Measurements from ENCODE around the gene TMEM38B.

GRCh38 chr9:104993023-104993554 is 65.1 kb upstream of the ABCA1 start:
- PRO-cap = bidirectional peak, plus-strand start at chr9:104993266, minus-strand start at chr9:104993134; bidirectional peak, plus-strand start at chr9:104993488, minus-strand start at chr9:104993395

DNA sequence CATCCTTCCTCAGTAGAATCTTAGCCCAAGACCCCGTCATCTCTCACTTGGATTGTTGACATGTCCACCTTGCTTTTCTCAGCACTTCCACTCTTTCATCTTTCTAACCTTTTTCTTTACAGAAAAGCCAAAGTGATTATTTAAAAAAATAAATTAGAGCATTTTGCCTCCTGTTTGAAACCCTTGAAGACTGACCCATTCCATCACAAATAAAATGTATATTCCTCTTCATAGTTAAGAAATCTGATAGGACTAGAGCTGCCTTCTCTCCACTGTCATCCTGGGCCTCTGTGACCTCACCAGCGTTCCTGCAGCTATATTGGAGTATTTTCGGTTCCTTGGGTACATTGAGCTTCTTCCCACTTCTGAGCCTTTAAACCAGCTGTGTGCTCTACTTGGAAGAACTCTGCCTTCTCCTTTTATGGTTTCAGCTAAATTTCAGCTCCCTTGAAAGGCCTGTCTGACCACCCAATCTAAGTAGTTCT is 99.1 kb upstream of the ABCA1 start:
- PRO-cap = no peak

DNA sequence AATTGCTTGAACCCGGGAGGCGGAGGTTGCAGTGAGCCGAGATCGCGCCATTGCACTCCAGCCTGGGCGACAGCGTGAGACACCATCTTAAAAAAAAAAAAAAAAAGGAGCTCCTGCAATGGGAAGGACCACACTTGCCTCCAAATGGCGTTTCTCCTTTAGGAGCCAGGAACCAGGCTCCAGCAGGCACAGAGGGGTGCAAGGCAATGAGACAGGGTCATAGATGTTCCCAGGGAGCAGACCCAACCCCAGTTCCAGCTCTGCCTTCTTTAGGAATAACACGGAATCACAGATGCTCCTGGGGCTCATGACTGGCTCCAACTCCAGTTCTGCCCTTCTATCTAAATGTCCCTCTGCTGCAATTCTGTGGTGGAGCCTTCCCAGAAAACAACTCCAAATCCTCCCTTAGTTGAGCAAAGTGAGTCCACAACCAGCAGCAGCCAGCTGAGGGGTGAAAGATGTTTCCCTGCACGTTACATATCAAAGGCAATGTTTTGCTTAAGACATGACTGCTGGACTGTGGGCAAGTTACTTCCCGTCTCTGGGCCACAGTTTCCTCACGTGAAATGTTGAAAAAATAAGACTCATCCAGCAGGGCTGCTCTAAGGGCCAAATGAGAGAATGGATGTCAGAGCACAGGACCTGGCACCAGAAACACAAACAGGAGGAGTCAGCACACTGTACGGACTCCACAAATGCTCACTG is 138.2 kb upstream of the ABCA1 start:
- PRO-cap = no peak

DNA sequence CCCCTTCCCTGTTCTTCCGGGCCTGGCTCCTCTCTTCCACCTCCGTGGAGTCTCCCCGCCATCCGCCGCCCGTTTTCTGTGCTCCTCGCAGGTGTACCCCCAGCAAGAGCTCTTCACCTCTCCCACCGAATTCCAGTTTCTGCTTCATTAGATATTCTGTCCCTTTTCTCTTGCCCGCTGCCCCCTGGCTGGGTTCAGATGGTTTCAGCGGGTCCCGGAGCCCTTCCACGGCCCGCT is 720 bp downstream of the SLC44A1 start:
- PRO-cap = unidirectional peak, minus-strand start at position 80 of the sequence

DNA sequence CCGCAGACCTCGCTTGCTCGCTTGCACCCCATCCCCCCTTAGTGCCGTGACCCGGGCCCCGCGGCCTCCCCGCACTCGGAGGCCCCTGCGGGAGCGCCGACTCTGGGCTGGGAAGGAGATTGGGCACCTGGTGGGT is 907 bp downstream of the SLC44A1 start:
- PRO-cap = no peak

DNA sequence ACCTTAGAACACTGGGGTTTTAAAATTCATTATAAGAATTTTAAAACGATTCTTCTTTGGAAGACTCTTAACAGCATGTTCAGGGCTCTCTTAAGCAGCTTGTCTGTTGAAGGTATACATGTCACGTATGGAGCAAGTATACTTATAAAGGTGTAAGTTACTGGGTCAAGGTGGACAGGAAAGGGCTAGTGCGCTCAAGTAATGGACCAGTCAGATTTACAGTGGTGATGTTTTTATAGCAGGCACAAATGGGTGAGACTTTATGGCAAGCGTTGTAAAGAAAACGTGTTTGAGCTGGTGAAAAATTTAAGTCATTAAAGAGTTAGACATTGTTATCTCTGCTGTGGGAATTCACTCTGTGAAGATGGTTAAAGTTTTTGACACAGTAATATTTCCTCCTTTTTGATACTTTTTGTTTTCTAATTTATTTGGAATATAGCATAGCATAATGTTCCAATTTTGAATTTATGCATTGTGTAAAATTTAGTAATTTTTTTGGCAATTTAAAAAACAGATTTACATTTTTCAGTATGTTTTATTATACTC is 8.0 kb downstream of the SLC44A1 start:
- PRO-cap = no peak

DNA sequence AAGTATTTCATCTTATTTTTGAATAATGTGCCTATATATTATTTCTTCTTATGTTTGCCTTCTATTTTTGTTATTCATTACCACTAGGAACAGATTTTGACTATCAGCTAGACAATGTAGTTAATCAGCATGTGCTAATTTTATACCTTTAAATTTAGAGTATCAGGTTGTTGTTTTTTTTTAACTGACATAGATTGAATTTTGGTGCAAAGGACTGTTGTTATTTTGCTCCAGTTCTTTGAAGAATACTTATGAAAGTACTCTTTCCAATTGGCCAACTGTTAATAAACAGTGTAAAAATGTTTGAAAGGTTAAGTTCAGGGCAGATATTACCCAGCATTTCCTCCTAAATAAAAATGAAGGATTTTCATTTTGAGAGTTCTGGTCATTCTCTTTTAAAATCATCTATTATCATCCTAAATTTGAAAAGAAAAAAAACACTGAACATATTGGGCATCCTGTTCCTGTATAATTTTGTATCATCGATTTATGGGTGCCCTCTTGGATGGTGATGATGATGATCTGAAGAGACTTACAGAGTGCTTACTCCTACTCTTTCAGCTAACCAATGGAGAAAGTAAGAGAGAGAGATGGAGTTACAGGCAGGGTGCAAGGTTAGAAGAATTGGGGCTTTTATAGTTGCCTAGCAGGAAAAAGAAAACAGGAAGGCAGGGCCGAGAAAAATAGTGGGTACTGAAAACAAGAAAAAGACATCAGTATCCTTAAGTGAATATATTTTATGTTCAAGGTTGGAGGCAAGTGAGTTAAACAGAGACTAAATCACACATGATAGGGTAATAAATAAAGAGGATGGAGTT is 94.6 kb upstream of the FSD1L start:
- PRO-cap = no peak

GRCh38 chr9:105385131-105386049 is 62.4 kb upstream of the FSD1L start:
- PRO-cap = no peak

GRCh38 chr9:105519671-105520143 is 38.2 kb upstream of the FKTN start:
- PRO-cap = unidirectional peak, plus-strand start at chr9:105519794

DNA sequence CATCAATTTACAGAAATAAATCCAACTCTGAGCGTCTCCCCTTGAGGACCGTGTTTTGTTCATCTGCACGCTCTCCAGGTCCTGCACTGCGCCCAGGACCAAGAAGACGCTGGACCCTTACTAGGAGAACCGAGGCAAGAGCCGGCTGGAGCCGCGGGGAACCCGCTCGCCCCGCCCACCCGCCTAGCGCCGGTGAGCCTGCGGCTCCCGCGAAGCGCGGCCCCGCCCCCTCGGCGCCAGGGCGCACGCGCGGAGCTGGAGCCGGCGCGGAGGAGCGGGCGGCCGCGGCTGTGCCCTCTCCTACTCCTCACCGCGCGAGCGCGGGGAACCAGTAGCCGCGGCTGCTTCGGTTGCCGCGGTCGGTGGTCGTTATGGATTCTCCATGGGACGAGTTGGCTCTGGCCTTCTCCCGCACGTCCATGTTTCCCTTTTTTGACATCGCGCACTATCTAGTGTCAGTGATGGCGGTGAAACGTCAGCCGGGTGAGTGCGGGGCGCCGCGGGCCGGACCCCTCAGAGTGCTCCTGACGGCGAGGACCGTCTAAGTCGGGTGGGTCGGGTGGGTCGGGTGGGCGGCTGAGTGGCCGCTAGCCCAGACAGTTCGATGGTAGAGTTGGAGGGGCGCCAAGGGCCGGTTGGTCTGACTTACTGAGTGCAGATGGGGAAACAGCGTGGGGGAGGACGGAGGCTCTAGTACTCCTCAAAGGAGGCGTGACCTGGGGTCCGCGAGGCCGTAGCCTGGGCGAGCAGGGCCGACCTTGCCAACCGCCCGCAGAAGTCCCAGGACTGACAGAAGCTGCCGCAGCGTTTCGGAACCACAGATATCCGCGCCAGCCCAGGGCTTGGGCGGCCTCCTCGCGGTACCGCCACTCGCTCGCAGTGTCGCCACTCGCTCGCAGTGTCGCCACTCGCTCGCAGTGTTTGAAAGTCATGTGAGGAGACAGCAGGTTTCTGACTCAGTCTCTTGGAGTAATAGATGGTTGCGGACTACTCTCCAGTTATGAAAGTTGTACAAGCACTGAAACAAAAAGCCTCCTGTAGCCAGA is at the start of gene TMEM38B:
TSS of gene TMEM38B (plus strand) at position 252 of the 1,046 bp plus-strand sequence.
- PRO-cap = bidirectional peak, plus-strand start at position 331 of the sequence, minus-strand start at position 122 of the sequence

GRCh38 chr9:105911396-105911904 is 217.1 kb downstream of the TMEM38B start:
- PRO-cap = no peak

- PRO-cap = no peak
Observed at GRCh38 chr9:106018905-106019384, 324.6 kb downstream of the TMEM38B start.

- PRO-cap = bidirectional peak, plus-strand start at chr9:106864503, minus-strand start at chr9:106864288; bidirectional peak, plus-strand start at chr9:106865004, minus-strand start at chr9:106864781
Observed at GRCh38 chr9:106864226-106865303, 1.6 kb downstream of the ZNF462 start.

DNA sequence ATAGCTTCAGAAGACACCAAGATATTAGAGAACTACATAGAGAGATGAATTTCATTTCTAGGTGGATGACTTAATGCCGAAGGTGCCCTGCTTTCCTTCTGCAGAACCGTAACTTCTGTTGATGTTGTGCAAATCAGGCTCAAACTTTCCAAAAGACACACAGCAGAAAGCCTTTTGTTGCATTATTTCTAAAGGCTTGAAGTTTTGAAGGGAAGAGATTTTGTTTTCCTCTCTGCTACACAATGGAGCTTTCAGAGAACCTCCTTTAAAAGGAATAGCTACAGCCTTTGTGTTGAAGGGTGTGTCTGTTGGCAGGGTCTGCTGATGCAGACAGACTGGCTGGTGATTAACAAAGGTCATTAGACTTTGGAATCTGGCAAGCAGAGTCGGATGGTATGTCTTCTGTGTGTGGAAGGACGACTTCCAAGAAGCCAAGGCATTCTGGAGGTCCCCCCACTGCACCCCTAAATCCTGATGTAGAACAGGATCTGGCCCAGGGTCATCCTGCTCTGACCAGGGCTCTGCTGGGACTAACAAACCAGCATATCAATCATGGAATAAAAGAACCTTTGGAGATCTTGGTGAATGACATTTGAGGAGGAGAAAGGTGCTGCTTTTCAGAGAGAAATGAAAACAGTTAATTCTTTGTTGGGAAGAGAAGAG is 57.9 kb downstream of the ZNF462 start:
- PRO-cap = unidirectional peak, plus-strand start at position 304 of the sequence; unidirectional peak, plus-strand start at position 359 of the sequence; bidirectional peak, plus-strand start outside the sequence, minus-strand start at position 535 of the sequence

DNA sequence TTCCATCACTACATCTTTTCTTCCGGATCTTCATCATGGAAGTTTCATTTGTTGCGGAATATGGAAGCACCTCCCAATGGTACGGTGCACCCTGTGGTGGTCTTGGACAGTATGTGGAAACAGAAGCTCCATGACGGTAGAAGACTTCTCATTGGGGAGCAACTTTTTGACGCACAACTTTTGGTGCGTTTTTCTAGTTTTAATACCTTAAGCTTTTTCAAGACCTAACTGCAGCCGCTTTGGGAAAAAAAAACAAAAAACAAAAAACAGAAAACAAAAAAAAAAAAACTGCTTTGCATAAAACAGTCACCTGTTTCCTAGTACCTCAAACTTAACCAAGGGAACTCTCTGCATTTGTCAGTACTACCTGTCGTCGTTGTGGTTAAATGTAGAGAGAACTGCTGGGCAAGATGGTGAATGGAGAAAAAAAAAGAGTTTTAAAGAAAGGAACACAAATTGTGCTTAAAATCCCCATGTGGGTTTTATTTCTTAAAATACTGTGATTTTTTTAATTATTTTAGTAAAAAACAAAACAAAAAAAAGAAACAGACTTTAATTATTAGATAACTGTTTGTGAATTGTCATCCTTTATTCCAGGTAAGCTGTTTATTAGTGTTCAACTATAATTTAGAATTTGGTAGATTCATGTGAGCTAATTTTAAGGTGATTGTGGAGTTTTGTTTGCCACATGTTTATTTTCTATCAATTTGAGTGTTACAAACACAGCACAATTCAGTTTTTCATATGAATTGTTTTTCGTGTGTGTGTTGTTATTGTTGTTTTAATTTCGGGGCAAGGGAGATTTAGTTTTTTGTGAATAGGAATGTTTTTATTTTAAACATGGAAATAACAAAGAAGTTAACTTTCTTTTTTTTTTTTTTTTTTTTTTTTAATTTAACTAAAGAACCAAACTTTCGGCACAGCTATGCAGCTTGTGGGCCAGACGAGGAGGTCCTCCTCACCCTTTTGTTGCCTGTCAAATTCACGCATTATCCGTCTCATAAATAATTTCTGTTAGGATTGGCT is 148.6 kb downstream of the ZNF462 start:
- PRO-cap = no peak

DNA sequence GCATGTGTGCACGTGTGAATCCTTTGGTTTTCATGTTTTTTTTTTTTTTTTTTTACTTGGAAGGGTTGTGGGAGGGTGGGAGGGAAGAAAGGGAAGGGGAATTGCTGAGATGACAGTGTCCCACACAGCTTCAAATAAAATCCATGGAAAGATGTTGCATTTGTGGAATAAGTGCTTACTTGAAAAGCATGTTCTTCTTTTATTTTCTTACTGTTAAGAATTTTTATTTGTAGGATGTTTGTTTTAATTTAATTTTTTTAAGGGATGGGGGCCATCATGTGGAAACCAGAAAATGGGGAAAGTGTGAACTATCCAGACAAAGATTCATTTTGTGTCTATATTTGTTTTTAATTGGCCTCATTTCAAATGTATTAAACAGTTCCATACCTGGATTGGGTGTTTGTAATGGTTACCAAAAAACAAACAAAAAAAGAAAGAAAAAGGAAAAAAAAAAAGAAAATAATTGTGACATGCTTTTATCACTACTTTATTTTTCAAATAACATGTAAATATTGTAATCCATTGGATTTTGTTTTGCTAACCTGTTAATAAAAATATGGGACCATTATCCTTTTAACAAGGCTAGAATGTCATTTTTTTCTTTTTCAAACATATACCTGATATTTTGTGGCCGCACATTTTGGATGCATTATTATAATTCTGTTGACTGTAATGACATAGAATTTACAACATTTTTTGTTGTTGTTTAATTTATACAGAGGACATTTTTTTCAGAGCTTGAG is 149.9 kb downstream of the ZNF462 start:
- PRO-cap = no peak

DNA sequence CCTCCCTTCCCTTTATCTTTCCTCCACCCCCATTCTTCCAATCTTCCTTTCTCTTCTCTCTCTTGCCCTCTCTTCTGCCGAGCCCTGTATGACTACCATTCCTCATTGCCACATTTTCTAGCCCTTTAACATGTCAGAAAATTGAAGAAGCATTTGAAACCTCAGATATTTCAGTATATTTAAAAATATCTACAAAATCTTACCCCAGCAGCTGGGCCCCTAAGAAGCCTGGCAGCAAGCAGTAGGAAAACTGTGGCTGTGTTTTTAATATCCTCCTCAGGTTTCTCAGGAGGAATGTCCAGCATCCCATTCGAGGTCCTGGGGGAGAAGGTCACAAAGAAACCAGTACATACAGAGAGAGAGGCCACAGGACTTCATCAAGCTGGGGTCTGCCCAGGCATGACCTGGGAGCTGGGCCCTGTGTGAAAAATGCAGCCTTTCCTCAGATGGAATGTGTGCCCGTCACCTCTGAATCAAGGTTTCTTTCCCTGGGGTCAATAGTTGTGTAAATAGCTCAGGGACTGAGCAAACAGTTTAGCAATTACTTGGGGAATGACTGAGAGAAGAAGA is 34.1 kb upstream of the RAD23B start:
- PRO-cap = no peak

DNA sequence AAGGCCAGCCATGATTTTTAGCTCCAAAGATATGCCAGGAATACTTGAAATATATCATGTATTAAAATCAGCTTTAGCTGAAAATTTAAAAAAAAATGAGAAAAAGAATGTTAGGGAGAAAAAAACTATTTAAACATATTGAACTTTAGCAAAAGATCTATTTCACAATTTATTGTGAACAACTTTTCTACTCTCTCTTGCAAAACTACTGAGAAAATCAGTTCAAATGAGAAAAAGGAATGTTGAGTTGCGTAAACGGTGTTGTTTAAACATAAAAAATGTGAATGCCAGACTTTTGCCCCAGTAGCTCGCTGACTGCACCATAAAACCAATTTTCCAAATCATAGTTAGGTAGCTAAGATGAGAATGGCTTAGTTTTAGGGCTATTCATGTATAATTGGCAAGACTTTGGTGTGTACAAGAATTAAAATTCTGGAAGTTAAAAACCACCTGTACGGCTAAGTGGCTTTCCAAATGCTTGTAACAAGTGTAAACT is 13.4 kb upstream of the RAD23B start:
- PRO-cap = no peak

DNA sequence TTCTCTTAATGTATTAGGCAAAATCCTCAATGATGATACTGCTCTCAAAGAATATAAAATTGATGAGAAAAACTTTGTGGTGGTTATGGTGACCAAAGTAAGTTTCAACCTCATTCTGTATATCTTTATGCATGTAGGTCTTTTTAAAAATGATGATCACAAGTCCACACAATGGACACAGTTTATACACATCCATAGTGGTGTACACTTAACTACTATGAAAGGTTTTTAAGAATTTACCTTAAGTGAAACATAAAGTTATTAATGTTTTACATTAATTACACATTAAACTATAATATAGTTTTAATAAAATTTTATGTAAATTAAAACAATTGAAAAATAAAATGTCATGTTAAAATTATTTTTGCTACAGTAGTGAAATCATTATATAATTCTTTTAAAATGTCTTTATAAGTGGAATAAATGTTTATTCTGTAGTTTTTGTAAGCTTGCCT is 19.0 kb downstream of the RAD23B start:
- PRO-cap = no peak

DNA sequence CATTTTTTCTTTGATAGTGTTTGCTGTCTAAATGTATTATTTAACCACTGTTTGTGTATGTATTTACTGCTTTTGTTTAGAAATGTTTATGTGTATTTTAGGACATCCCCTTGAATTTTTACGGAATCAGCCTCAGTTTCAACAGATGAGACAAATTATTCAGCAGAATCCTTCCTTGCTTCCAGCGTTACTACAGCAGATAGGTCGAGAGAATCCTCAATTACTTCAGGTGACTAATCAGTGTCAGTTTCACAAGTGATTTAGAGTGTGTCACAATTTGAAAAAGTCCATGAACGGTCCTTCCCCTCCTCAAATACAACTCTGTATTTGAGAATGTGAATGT is 40.7 kb downstream of the RAD23B start:
- PRO-cap = no peak